NALM6 (cell line): ENCODE results near the gene RAB11A.

DNA sequence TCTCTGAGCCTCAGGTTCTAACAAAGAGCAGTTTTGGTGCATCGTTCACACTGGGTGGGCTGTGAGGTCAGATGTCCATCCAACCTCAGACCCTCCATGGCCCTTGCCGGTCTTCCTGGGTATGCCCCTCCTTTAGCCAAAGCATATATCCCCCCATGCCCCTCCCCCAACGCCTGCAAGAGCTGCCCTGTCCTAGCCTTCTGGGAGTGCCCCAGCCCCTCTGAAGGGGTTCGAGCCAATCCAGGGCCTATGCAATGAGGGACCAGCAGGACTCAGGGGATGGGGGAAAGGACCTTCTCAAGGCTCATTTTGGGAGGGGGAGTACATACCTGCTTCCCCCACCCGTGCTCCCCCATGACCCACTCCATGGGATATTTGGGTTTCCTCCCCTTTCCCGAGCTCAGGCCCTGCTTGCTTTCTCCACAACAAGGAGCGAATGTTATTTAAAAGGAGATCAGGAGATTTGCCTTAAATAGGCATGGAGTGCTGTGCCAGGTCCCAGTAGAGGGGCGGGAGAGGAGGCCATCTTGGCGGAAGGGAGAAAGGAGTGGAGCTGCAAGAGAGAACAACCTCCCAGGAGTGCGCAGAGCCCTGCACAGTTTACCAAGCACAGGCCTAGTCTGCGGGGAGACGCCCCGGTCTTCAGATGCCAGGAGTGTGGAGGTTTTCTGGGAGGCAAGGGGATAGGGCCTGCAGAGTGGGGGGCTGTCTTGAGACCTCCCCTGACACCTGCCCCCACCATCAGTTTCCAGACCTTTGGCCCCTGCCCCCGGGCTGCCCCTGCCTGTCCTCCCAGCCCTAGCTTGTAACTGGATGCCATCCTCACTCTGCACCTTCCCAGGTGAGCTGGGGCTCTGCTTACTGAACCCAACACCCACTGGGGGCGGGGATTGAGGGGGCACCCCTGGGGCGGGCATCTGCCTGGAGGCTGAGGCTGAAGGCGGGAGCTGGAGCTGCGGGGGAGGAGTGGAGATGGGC, 18.1 kb downstream of the PIF1 start:
- PRO-cap: no peak

GRCh38 chr15:64878645-64879195, 33.0 kb upstream of the ANKDD1A start:
- PRO-cap: no peak

DNA sequence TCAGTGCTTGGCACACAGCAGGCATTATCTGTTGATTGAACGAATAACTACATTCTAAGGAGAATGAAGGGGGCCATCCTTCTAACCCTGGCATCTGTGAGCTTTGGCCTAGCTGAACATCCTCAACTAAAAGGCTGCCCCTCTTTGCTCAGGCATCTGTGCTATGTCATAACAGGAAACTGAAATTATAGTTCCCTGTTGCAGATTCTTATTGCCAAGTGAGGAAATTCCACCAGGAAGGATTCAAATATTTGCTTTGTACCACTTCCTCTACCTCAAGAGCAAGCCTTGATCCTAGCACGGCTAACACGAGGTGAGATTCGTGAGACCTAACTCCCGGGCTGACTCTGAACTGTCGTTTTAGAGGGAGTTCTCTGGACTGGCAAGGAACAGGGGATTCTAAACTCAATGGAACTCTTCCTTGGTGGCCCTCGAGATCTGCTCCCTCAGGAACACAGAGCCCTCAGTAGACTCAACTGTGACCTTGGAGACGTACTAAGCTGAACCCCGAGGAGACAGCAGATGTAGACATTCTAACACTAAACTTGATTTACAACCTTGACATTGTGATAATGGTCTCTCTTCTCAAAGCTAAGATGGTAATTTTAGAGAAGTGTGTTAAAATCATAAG, 4.3 kb downstream of the SPG21 start:
- PRO-cap: no peak

GRCh38 chr15:65033043-65033459, 3.6 kb upstream of the MTFMT start:
- PRO-cap: no peak

- PRO-cap: no peak
These were observed 1.1 kb upstream of the SLC51B start for GRCh38 chr15:65043940-65044557.

GRCh38 chr15:65075625-65076496, 685 bp upstream of the KBTBD13 start:
- PRO-cap: no peak

GRCh38 chr15:65085232-65085929, 8.8 kb downstream of the KBTBD13 start:
- PRO-cap: no peak

GRCh38 chr15:65132786-65133443, 693 bp downstream of the PDCD7 start:
- PRO-cap: no peak

GRCh38 chr15:65416862-65417724, 5.7 kb downstream of the IGDCC4 start:
- PRO-cap: no peak

DNA sequence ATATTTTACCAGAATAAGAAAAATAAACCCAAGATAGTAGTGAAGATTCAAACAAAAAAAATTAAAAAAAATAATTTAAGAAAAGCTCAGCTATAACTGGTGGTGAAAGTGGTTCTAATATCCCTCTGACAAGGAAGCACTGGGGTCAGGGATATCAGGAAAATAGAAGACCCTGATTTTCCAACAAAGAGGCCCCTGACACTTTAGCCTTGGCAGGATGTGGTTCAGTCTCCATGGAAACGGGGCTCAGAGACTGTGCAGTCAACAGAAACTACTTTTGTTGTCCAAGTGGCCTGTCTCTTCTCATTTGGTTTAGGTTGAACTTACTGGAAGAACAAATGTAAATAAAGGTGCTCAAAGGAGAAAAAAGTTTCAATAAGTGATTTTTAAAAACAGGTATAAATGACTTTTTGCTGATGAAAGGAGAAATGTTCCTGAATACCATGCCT, 27.2 kb downstream of the INTS14 start:
- PRO-cap: no peak

DNA sequence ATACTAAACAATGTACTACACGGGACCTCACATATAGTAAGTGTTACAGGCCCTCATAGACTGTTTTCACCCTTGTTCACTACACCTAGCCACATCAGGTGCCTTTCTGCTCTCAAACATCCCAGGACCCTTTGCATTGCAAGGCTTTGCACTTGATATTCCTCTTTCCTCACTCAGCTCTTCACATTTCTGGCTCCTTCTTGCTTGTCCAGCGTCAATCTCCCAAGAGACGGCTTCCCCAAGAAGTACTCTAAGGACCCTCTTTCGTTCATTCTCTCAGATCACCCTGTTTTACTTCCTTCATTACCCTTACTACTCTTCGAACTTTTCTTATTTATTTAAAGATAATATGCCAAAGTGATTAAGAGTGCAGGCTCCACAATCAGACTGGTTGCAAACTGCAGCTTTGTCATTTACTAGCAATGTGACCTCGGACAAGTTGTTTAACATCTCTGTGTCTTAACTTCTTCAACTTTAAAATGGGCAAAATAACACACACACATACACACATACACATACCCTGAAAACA, 9.9 kb downstream of the DENND4A start:
- PRO-cap: no peak

- PRO-cap: bidirectional peak, plus-strand start at chr15:65869543, minus-strand start at chr15:65869384; bidirectional peak, plus-strand start at chr15:65869994, minus-strand start at chr15:65869889
These were observed at the start of gene RAB11A for GRCh38 chr15:65868984-65870098. Gene RAB11A, plus strand, starts transcription at chr15:65869491.

- PRO-cap: no peak
These were observed 13.2 kb upstream of the TIPIN start for GRCh38 chr15:66369714-66370099.

- PRO-cap: no peak
These were observed 1.0 kb downstream of the MAP2K1 start for GRCh38 chr15:66387792-66388061.

DNA sequence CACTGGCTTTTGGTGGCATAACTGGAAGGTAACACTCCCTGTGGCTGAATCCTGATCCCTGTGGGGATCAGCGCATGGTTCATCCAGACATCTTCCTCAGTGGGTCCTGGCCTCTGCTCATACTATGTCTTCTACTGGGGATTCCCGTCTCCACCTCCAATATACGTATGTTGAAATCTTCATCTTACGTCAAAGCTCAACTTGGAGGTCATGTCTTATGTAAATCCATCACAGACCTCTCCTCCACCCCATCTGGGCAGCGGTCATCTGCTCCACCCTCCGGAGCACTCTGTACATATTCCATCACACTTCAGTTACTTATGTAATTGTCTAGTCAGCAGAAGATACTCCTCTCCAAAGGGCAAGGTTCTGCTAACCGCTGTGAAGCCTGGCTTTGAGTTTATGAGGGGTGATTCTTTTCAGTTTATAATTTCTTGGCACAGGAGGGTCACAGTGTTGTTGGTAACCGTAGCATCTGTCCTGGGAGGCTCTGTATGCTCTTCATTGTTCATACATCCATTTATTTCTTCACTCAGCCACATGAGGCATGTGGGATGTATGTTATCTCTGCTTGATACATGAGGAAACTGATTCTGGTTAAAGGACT, 22.0 kb downstream of the MAP2K1 start:
- PRO-cap: no peak

DNA sequence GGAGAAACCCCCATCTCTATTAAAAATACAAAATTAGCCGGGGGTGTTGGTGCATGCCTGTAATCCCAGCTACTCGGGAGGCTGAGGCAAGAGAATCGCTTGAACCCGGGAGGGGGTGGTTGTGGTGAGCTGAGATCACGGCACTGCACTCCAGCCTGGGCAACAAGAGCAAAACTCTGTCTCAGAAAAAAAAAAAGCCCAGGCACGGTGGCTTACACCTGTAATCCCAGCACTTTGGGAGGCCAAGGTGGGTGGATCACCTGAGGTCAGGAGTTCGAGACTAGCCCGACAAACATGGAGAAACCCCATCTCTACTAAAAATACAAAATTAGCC, 53.5 kb downstream of the SNAPC5 start:
- PRO-cap: no peak

DNA sequence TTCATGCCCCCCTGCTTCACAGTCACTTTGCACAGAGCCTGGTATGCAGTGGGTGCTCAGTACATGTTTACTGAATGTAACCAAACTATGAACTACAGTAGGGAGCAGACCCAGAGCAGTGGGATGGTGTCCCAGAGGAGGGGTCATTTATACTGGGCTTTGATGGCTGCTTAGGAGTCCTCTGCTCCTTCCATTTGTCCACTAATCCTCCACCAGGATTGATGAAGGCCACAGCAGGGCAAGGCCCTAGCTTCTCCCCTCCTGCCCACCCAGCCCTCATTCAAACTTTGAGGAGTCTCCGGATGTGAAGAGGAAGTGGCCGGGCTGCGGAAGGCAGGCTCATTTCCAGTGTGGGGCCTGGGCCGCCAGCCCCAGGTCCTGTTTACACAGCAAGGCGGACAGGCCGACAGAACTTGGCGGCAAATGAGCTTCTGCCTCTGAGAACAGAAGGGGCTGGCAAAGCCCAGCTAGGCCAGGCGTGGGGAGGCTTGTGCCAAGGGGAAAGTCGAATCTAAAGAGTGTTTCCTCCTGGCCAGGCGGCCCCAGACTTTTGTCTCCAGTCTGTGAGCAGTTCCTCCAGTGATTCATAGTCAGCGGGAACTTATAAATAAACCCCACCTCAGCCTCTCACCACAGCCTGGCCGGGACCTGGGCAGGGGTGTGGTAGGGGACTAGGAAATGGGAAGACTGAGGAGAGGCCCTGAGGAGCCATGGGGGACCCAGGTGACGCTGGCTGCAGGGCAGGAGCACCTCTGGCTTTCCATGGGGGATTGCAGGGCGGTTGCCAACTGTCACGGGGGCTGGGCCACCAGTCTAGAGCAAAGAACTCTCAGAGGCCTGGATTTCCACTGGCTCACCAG, 51.6 kb upstream of the LCTL start:
- PRO-cap: unidirectional peak, plus-strand start at position 279 of the sequence; bidirectional peak, plus-strand start at position 351 of the sequence, minus-strand start at position 375 of the sequence

GRCh38 chr15:66618965-66619832, 53.4 kb upstream of the LCTL start:
- PRO-cap: no peak

DNA sequence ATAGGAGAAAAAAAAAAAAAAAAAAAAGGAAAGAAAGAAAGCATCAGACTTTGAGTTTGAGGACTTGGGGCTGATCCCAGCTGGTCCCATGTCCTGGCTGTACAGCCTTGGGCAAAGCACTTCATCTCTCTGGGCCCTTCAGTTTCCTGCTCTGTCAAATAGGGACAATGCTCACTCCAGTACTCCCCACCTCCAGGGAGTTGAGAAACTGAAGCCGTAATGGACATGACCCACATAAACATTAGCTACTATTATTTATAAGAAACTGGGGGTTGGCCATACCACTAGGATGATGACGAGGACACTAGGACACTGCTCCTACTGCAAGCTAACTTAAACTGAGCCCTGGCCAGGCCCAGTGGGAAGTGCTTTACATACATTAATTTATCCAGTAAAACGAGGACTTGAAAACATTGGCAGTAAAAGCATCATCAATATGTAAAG, 22.9 kb upstream of the SMAD6 start:
- PRO-cap: no peak

- PRO-cap: no peak
These were observed 5.8 kb downstream of the SMAD6 start for GRCh38 chr15:66707910-66708155.